Lower leg skin (tissue), 2 donors: Measurements from ENCODE around the genes ARTN, BEST4, EIF2B3 and TMEM69.

GRCh38 chr1:43932886-43934099 is at the start of gene ARTN:
TSS of gene ARTN (plus strand) at chr1:43933801.
- PRO-cap = no peak
- RAMPAGE, long total RNA, 2 experiments = no peak in any of the 2 experiments

- PRO-cap = no peak
- RAMPAGE, long total RNA, 2 experiments = start-site peak on the minus strand in 2 of 2 experiments, at chr1:44352911-44352927 at its widest, 16 to 31 reads per replicate
These were observed 2.3 kb downstream of the ERI3 start for GRCh38 chr1:44352593-44353260.

DNA sequence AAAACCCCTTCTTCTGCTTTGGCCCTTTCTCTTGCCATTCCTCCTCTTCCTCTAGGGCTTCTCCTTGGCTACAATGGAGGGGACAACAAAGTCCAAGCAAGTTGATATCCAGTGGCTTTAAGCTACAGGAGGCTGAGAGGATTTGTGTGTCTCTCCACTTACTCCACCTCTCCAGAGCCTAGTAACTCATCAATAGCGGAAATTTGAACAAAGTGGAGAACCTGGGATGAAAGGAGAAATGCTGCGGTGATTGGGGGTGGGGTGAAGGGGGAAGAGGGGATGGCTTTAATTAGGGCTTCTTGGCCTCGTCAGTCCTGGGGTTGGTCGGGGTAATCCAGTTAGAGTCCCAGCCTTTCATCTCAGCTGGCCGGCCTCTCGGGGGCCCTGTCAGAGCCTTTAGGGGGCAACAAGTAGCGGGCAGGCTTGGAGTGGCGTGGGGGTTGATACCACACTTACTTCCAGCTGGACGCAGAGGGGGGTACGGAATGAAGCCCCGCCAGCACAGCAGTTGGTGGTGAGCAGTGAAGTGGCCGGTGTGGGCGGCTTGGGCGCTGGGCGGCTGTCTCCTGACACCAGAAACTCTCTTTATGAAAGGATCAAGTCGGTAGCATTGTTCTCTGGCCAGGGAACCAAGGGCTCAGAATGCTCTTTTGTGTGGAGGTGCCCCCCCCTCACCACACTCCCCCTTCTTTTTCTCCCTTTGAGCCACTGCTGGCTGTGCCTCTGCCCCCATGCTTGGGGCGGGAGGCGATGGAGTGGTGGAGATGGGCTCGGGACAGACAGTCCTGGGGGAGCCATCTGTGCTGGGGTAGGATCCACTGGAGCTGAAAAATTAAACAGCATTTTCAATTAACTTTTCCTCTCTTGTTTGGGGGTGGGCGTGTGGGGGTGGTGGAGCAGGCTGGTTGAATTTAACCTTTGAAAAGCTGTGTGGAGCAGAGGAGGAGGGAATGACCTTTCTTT is 102.4 kb downstream of the RNF220 start:
- PRO-cap = no peak
- RAMPAGE, long total RNA, 2 experiments = no peak in any of the 2 experiments

DNA sequence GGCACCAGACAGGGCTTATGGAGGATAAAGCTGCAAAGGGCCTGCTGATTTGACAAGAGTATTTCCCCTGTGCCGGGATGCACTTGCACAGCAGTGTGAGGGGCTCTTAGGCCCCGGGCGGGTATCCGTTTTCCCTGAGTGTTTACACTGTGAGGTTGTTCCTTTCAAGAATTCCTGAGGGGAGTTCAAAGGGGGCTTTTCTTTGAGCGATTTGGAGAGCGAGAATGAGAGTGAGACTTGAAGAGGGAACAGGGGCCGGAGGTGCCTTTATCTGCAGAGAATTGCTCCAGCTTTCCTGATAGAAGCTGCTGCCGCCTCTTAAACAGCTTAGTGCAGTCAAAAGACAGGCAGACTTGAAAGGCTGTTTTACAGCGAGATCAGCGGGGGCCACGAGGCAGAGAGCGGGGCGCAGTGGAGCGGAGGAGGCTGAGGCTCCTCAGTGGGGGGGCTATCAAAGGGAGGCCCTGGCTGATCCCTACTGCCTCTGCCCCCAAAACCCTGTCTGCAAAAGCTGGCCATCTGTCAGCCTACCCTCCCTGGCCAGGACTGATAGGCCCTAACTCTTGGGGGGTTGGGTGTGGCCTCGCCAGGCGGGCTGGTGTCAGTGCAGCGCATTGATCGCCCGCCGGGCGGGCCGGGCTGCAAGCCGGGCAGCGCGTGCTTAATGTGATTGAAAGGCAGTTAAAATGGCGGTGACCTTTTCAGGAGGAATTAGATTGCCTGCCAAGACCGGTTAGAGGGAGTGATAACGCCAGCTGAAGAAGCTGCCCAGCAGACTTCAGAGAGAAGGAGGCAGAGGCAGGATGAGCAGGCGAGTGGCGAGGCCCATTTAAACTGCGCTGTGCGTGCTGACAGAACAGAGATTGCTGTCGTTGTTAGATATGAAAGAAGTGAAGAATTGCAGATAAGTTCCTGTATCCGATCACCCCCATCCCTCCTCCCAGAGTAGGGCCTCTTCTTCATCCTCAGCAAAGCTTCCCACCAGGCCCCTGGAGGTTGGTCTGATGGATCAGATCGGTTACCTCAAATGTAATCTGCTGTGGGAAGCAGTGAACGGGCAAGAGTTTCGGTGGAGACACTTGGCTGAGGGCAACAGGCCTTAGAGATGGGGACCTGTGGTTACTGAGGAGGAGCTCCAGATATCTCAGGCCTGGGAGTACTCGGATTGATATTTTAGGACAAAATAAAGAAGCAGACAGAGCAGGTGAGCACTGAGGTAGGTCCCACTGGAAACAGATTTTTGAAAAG is 36.3 kb downstream of the TMEM53 start:
- PRO-cap = no peak
- RAMPAGE, long total RNA, 2 experiments = no peak in any of the 2 experiments

DNA sequence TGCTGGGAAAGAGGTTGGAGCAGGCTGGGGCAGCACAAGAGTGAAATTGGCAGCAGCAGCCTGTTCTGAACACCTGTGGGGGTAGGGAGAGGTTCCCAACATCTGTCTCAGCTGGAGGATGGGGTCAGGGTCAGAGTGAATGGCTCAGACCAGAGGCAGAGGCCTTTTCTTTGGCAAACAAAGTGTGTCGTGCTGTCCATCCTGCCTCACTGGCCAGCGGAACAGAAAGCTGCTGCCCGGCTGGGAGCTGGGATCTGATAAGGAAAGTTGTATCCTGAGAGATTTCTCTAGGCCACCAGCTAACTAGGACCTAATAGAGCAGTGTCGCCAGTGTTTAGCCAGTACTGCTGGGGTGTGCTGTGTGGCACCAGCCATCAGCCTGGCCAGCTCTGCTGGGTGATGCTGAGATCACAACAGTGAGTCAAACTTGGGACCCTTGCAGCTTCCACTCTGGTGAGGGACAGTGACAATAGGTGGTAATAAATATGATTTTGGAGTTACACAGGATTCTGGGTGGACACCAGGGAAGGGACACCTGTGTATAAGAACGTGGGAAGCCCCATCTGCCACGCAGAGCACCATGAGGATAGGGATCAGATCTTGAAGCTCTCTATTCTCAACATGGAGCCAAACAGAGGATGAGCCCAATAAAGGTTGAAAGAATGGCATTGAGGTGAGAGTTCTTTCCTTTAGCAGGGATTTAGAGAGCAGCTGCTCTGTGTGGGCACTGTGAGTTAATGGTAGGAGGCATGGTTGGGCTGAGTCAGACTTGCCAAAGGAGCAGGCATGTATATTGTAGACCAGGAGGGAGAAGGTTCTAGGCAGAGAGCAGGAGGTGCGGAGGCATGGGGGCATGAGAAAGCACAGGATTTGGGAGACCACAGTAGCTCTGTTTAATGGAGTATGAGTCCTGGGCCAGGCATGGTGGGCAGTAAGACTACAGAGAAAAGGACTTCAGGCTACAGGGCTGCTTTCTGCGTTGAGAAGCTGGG is 32.3 kb downstream of the TMEM53 start:
- PRO-cap = no peak
- RAMPAGE, long total RNA, 2 experiments = no peak in any of the 2 experiments

- PRO-cap = no peak
- RAMPAGE, long total RNA, 2 experiments = no peak in any of the 2 experiments
These were observed 626 bp downstream of the TMEM53 start for GRCh38 chr1:44673732-44673978.

- PRO-cap = no peak
- RAMPAGE, long total RNA, 2 experiments = no peak in any of the 2 experiments
These were observed 22.2 kb downstream of the ARMH1 start for GRCh38 chr1:44696696-44697147.

DNA sequence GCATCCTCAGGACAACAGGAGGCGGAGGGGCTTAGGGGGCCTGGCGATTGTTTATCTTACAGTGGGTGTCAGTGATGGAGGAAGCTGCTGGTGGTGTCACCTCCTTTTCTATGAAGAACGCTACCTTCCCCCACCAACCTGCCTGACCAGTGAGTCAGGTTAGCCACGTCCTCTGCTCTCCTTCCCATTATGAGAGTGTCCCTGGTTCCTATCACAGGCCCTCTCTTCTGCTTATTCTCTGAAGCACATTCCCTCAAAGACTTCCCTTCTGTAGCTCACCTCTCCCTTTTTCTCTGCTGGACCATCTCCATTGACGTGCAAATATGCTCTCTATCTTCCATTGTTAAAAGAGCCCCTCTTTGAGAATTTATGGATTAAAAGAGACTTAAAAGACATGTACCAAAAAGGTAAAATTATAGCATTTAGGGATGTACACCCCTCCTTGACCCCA is 31.0 kb upstream of the KIF2C start:
- PRO-cap = no peak
- RAMPAGE, long total RNA, 2 experiments = no peak in any of the 2 experiments

- PRO-cap = bidirectional peak, plus-strand start at chr1:44722175, minus-strand start at chr1:44721903
- RAMPAGE, long total RNA, 2 experiments = no peak in any of the 2 experiments
These were observed 17.6 kb upstream of the KIF2C start for GRCh38 chr1:44722026-44722450.

- PRO-cap = no peak
- RAMPAGE, long total RNA, 2 experiments = no peak in any of the 2 experiments
These were observed 2.9 kb downstream of the RPS8 start for GRCh38 chr1:44778362-44778567.

GRCh38 chr1:44780021-44781321 is 5.1 kb downstream of the RPS8 start:
- PRO-cap = no peak
- RAMPAGE, long total RNA, 2 experiments = no peak in any of the 2 experiments

DNA sequence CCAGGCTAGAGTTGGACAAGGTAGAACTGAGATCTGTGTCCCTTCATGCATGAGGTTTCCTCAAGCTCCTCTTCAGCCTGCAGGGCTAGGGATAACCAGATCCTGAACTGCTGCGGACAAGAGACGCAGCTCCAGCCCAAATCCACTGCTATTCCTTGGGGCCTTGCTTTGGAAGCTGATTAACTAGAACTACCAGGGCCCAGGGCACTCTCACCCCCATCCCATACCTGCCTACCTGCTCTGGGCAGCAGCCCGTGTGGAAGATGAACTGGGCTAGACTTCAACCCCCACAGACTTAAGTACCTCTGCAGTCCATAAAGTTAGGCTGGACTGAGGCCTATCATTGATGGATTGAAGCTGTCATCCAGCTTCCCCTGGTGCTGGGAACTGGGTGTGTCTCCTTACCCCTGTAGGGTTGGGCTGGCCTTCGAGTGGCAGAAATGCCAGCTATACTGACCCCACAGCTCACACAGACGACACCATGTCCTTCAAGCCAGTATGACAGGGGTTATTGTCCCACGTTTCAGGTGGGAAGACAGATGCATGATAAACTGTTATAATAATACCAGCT is at the start of gene BEST4:
TSS of gene BEST4 (minus strand) at position 270 of the 571 bp plus-strand sequence.
- PRO-cap = no peak
- RAMPAGE, long total RNA, 2 experiments = no peak in any of the 2 experiments

- PRO-cap = no peak
- RAMPAGE, long total RNA, 2 experiments = start-site peak on the plus strand in 1 of 2 experiments, at chr1:44811175-44811441 at its widest, 15 reads per replicate
These were observed 3.1 kb downstream of the BTBD19 start for GRCh38 chr1:44811119-44812184.

GRCh38 chr1:44986098-44986978 is at the start of gene EIF2B3:
TSS of gene EIF2B3 (minus strand) at chr1:44986595.
- PRO-cap = bidirectional peak, plus-strand start at chr1:44986825, minus-strand start at chr1:44986595
- RAMPAGE, long total RNA, 2 experiments = start-site peak on the minus strand in 2 of 2 experiments, at chr1:44986564-44986602 at its widest, 75 to 168 reads per replicate

DNA sequence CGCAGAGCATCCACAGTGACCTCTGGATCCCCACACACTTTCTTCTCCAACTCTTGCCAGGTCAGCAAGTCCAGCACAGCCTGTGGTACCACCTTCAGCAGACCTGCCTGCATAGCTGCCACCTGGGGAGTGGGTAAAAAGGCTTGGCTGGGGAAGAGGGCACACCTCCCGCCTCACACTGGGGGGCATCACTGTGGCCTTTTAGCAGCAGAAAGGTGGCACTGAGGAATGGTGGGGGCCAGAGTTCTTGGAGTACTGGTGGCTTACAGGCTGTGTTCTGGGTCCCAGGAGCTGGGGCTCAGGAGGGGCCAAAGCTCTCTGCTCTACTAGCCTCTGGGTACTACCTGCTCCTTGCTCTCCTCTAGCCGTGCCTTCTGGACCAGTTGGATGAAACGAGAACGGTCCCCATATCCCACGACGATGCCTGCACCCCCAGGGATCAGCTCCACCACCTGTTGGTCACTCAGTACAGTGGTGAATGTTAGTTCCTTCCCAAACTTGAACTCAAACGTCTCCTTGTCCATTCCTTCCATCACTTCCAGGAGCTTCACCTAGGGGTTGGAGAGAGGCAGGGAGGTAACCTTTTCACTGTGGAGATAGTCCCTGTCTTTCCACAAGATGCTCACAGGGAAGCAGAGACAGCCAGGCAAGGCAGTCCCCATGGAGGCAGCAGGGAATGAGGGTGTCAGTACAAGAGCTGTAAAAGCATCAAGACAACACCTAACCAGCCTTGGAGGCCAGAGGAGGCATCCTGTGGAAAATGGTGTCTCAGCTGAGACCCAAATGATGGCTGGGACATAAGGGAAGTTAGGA is 6.7 kb downstream of the HECTD3 start:
- PRO-cap = no peak
- RAMPAGE, long total RNA, 2 experiments = no peak in any of the 2 experiments

- PRO-cap = no peak
- RAMPAGE, long total RNA, 2 experiments = no peak in any of the 2 experiments
These were observed 804 bp downstream of the UROD start for GRCh38 chr1:45012566-45013549.

GRCh38 chr1:45335507-45336558 is 3.9 kb downstream of the MUTYH start:
- PRO-cap = no peak
- RAMPAGE, long total RNA, 2 experiments = no peak in any of the 2 experiments

DNA sequence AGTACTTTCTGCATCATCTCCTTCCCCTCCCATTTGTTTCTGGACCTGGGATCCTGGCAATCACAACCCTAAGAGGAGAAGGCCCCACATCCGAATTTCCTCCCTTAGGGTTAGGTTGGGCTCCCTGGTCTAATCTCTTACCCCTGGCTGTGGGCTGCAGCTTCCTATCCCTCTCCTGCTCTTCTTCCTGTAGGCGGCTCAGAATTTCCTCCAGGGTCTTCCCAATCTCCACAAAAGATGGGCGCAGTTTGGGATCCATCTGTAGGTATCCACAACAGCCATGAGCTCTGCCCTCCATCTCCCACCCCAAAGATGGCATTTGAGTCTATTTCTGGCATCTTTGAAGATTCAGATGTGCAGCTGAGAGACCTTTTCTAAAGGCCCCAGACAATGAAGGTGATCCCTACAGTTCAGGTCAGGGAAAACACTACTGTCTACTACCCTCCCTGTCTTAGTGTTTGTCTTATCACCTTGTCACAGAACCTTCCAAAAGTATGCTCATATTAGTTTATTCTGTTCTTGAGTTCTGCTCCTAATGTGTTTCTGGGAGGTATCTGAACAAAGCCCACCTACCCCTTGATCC is 5.9 kb downstream of the TOE1 start:
- PRO-cap = no peak
- RAMPAGE, long total RNA, 2 experiments = no peak in any of the 2 experiments

GRCh38 chr1:45687971-45688935 is at the start of gene TMEM69:
TSS of gene TMEM69 (plus strand) at chr1:45688181.
- PRO-cap = bidirectional peak, plus-strand start at chr1:45688181, minus-strand start at chr1:45688110
- RAMPAGE, long total RNA, 2 experiments = start-site peak on the plus strand in 2 of 2 experiments, at chr1:45688187-45688203 at its widest, 112 to 155 reads per replicate

GRCh38 chr1:45697615-45698089 is 9.7 kb downstream of the TMEM69 start:
- PRO-cap = no peak
- RAMPAGE, long total RNA, 2 experiments = no peak in any of the 2 experiments